Left ventricle myocardium (tissue), 1 donor: ENCODE measurements around a stretch of chr15.

GRCh38 chr15:70936450-70936717, 43.8 kb downstream of the LRRC49 start:
- PRO-cap = bidirectional peak, plus-strand start at chr15:70936597, minus-strand start at chr15:70936537

- PRO-cap = unidirectional peak, plus-strand start at chr15:71128446
These were observed 12.9 kb downstream of the THSD4 start for GRCh38 chr15:71128174-71128559.

DNA sequence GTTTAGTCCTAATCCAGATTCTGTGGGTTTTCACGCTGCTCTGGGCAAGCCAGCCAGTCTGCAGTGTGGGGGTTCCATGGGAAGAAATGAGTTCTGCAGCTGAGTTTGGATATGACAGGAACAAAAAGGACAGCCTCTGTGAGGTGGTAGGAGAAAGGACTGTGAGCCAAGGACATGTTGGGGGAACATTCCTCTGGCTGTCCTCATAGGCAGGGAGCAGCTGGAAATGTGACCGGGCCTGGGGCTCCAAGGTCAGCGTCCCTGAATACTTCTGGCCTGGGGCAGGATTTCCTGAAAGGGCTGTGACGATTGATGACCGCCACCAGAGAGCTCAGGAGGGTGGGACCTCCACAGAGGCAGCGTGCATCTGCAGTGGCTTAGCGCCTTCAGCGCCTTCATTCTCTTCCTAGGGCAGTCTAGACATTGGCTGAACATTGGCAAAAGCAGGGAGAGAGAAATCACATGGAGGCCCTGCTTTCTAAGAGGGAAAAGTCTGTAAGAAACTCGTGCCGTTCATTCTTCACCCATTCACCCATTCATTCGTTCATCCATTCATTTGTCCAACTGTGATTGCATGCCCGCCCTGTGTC, 18.9 kb downstream of the THSD4 start:
- PRO-cap = bidirectional peak, plus-strand start at position 334 of the sequence, minus-strand start at position 87 of the sequence

GRCh38 chr15:71567112-71567805, 243.1 kb upstream of the NR2E3 start:
- PRO-cap = no peak

GRCh38 chr15:71596615-71597178, 213.7 kb upstream of the NR2E3 start:
- PRO-cap = bidirectional peak, plus-strand start at chr15:71596955, minus-strand start at chr15:71596837

DNA sequence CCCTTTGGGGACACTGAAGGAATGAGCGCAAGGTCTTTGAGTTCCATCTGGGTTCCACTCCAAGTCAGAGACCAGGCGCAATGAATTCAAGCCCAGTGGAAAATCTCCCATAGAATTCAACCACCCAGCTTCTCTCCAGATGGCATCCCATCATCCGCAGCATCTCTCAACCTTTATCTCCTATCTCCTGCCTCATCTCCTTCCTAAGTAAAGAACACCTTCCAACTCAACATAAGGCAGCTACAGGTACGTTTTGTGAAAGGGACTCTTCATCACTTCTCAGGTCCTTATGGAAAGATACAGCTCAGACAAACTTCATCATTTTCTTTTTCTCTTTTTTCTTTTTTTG, 7.9 kb downstream of the NR2E3 start:
- PRO-cap = no peak

DNA sequence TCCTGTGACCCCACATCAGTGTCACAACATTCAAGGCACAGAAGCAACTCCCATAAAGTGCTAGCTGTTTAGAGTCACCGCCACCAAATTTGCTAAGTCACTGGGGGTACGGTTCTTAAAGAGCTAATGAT, 3.2 kb downstream of the PKM start:
- PRO-cap = no peak

- PRO-cap = no peak
These were observed 3.0 kb downstream of the PKM start for GRCh38 chr15:72228062-72228387.

DNA sequence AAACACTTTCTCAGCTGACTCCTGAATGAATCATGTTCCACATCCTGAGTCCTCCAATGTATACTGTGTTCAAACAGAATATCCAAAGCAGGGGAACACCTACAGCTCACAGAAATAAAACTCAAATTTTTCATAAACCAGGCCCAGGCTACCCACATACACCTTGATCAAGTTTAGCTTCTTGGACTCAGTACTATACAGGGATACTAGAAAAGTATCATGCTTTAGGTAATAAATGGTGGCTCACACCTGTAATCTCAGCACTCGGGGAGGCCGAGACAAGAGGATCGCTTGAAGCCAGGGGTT, 5.7 kb downstream of the HEXA start:
- PRO-cap = no peak

- PRO-cap = no peak
These were observed 1.3 kb upstream of the ARIH1 start for GRCh38 chr15:72472876-72473245.

DNA sequence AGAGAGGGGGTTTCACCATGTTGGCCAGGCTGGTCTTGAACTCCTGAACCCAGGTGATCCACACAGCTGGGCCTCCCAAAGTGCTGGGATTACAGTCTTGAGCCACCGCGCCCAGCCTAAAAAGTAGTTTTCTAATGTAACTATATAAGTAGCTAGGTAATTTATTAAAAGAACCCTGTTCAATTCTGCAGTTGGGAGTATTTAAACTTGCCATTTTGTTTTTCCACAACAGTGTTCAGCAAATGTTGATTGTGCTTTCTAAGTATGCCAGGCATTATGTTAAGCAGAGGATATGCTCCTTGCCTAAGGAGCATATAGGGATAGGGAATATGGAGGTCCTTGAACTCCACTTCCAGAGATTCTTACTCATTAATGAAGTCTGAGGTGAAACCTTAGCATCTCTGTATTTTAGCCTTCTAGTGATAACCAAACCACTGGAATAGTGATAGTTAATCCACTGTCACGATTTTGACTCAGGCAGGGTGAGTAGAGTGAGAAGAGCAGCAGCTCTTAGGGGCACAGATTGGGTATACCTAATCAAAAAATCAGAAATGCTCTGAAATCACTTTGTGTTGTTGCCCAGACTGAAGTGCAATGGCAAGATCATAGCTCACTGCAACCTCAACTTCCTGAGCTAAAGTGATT, 4.3 kb downstream of the ARIH1 start:
- PRO-cap = no peak

DNA sequence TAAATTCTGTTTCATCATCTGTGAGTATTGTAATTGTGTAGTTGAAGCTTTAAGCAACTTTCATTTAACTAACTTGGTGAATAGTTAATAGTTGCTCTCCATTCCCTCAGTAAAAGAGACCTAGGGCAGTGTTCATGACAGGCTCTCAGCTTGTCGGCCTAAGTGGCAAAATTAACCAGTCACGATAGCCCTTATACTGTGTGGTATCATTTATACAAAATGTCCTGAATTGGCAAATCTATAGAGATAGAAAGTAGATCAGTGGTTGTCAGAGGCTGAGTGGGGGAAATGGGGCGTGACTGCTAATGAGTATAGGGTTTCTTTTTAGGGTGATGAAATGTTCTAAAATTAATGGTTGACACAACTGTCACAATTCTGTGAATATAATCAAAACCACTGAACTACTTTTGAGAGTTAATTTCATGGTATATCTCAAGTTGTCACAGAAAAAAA, 20.8 kb downstream of the ARIH1 start:
- PRO-cap = no peak

DNA sequence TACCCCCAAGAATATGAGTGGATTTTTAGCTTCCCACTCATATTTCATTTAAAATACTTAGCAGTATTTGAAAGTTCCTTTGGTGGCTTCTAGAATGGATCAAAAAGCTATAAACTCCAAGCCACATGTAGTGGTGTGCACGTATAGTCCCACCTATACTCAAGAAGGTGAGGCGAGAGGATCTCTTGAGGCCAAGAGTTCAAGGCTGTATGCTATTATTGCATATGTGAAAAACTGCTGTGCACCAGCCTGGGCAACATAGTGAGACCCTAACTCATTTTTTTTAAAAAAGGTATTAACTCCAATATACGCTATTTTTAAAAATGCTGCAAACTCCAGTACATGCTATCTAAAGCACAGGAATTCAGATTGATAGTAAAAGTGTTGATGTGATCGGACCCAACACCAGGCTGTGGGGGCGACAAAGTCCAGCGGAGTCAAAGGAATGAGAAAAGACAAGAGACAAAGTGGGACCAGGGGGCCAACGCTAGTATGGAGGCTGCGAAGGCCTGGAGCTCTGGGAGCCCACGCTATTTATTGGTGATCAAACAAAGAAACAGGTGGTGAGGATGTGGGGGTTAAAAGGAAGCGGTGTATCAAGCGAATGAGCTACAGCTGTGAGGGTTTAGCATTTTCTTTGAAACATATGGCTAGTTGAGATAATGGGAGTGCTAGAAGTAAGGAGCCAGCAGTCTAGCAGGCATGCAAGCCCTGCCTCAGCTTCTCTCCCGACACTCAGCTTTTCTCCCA, 66.6 kb downstream of the ARIH1 start:
- PRO-cap = no peak

DNA sequence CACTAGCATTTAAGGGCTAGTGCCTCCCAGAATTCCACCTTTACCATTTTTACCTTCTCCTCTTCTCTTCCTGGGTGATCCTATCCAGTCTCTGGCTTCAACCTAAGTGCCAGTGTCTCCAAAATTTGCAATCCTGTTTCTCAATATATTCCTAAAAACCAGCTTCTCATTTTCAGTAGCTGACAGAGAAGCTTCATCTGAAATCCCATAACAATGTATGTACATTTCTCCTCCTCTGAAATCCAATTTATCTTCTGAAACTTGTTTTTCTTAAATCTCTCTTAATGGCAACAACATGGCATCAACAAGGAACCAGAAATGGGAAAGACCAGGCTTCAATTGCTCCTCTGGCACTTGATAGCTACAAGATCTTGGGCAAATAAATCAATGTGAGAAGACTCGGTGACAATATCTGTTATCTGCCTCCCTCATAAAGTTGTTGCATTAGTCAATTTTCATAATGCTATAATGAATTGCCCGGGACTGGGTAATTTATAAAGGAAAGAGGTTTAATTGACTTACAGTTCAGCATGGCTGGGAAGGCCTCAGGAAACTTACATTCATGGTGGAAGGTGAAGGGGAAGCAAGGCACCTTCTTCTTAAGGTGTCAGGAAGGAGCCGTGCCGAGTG, 3.8 kb downstream of the ADPGK start:
- PRO-cap = no peak

DNA sequence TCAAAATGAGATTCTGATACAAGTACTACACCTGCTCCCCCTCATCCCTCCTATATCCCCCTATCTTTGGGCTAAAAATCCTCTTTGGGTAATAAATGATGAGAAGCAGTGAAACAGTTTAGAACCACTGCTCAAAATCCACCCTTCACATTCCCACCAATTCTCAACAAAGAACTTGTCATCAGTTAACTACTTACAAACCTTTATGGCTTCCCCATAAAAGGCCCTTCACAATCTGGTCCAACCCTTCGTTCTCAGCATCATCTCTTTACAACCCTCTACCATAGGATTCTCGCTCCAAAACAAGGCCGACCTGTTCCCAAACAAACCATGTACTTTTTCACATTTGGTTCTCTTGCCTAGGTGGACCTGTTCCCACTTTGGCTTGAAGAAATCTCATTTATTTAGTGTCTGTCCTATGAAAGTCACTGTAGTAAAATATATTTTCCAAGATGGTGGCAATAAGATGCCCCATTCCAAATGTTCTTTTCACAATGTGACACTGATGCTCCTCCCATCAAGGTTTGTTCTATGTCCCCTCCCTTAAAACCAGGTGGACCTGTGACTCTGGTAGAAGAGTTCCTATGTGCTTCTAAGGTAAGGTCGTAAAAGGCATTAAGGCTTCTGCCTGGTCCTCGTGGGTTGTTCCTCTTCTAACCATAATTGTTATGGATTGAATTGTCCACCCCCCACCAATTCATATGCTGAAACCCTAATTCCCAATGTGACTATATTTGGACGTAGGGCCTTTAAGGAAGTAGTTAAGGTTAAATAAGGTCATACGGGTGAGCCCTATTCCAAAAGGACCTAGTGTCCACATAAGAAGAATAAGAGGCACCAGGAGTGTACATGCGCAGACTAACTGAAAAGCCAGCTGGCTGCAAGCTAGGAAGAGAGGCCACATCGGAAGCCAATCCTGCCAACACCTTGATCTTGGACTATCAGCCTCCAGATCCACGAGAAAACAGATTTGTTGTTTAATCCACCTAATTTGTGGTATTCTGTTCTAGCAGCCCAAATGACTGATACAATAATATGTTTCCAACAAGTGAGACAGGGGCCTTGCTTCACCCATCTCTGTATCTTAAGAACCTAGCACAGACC, 2.1 kb downstream of the ADPGK start:
- PRO-cap = no peak

DNA sequence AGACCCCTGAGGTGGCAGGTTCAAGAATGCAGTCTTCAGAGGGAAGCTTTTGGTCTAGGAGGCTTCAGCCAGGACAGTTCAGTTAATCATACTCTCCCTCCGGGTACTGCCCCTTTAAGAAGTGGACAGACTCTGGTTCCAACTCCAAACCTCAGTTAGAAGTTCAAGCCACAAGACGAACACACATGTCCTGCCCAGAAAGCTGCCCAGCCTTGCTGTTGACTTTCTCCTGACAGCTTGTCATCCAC, 81.0 kb upstream of the NEO1 start:
- PRO-cap = no peak

GRCh38 chr15:73054382-73055189, 2.3 kb downstream of the NEO1 start:
- PRO-cap = no peak

- PRO-cap = no peak
These were observed 132.5 kb downstream of the HCN4 start for GRCh38 chr15:73236291-73236603.

GRCh38 chr15:73318433-73319201, 50.1 kb downstream of the HCN4 start:
- PRO-cap = no peak

GRCh38 chr15:73560307-73561079, 72.7 kb downstream of the NPTN start:
- PRO-cap = no peak